Retinal pigment epithelial cell (primary cell): ENCODE measurements around a stretch of chr2.

- RRBS: no CpG with 5 or more reads among the region's 13 CpGs
These were observed 142.8 kb upstream of the ALKAL2 start for GRCh38 chr2:430578-431114.

DNA sequence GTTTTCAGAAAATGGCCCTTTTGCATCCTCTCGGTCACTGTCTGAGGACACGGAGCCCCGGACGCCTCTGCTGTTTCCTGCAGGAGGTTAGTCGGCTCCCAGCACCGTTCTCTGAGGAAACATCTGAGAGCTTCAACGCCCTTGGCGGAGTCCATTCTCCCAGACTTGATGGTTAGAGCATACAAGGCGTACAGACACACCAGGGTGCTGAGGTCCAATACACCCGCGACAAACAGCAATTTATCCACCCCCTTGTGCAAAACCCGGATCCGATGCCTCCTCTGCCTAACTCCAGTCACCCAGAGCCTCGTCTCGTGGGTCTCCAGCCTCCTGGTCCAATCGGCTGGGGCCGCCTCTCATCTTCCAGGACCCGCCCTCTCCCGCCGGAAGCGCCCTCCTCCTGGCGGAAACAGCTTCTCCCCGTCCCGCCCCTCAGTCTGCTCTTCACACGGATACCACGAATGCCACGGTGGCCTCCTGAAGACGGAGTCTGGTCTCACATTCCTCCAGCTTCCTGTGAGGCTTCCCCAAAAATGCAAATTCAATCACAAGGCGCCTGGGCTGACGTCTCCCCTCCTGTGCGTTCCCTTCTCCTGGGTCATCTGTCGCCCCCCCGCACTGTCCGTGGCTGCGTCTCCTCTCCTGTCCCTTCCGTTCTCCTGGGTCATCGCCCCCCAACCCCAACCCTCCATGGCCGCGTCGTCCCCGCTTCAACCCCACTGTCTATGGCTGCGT is 119.3 kb downstream of the TMEM18 start:
- RRBS: no CpG with 5 or more reads among the region's 42 CpGs

- RRBS: no CpG with 5 or more reads among the region's 16 CpGs
These were observed 62.5 kb upstream of the TMEM18 start for GRCh38 chr2:739713-740073.

GRCh38 chr2:1223215-1223772 is 190.0 kb upstream of the TPO start:
- RRBS: no CpG with 5 or more reads among the region's 16 CpGs

GRCh38 chr2:1373506-1374490 is 39.5 kb upstream of the TPO start:
- RRBS: no CpG with 5 or more reads among the region's 28 CpGs

DNA sequence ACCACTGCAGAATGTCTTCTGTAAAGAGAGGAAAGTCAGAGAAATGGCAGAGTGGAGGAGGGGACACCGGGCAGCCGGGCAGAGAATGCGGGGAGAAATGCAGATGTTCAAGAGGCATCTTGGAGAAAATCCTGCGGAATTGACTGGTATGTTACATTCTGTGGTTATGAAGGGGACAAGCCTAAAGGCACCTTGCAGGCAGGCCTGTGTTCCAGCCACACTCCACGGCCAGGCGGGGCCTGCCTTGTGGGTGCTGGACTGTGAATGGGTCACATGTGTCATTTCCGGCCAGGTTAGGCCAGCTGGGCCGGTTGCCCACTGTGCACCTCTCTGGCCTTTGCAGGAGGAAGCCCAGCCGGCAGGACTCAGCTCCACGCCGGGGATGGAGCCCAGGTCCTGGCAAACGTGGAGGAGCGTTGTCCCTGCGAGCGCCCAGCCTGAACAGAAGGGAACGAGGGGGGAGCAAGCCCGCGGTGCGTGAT is 153.0 kb downstream of the PXDN start:
- RRBS: 79% methylated on average over 2 of the region's 19 CpGs

DNA sequence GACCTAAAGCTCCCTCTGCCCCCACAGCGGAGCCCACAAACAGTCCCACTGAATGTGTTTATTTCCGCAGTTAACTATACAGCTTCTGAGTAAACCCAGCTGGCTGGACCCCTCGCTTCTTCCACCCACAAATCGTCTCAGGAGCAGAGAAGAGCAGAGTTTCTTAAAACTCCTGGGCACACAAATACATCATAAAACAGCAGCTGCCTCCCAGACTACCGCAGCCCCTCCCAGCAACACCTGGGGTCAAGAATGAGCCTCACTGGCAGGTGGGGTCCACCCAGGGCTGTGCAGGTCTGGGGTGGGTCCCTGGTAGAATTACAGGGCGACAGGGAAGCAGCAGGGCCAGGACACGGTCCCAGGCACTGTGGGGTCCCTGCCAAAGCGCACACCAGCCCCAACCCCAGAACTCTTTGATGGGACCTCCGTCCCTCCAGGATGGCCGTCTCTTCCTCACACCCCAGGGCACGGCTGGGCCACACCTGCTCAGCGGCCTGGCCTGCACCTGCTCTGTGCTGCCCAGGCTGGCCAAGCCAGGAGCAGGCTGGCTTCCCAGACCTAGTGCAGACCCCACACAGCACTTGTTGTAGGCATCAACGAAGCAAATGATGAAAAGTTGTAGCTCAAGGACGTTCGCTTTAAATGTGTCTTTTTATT is 103.7 kb downstream of the PXDN start:
- RRBS: no CpG with 5 or more reads among the region's 15 CpGs

- RRBS: 2% methylated on average over 23 of the region's 67 CpGs
These were observed 1.5 kb downstream of the PXDN start for GRCh38 chr2:1742568-1743498.

DNA sequence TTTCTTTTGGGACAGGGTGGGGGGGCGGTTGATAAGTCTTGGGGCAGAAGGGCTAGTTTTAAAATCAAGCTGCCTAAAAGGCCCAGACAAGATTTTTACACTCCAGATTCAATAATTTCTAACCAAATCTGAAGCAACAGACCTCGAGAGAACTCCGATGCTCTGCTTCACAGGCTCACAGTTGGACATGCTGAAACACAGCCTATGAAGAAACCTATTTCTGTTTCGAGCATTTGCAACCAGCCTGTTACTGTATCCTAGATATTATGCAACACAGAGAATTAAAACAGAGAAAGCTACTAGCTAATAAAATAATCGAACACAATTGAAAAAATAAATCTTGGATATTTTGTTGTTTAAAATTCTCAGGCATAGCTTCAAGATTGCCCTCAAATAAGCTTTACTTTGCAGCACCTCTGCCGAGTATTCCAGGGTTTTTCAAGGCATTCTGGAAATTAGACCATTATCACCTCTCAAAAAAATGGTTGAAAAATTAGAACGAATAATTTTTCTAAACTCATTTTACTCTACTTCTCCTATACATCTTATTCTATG is 1.4 kb upstream of the MYT1L start:
- RRBS: no CpG with 5 or more reads among the region's 7 CpGs

DNA sequence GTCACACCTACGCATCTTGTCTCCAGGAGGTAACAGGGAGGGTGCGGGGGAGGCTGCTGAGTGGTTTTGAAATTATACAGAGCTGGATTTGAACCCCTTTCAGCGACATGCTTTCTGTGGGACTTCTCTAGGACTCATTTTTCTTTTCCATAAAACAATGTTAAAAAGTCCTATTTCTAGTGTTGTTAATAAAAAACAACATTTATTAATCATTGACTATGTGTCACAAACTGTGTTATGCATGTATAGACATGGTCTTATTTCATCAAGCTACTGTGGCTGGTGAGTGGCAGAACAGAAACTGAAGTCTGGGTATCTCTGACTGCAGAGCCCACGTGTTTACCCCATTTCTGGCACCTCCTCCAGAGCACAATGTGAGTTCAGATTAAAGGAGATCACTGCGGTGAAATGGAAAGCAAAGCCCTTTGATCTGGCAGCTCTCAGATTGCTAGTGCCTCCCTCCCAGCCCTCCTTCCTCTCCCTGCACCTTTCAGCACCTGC is 315.4 kb upstream of the MYT1L start:
- RRBS: no CpG with 5 or more reads among the region's 5 CpGs

- RRBS: no CpG with 5 or more reads among the region's 14 CpGs
These were observed 135.1 kb downstream of the EIPR1 start for GRCh38 chr2:3242398-3243018.

DNA sequence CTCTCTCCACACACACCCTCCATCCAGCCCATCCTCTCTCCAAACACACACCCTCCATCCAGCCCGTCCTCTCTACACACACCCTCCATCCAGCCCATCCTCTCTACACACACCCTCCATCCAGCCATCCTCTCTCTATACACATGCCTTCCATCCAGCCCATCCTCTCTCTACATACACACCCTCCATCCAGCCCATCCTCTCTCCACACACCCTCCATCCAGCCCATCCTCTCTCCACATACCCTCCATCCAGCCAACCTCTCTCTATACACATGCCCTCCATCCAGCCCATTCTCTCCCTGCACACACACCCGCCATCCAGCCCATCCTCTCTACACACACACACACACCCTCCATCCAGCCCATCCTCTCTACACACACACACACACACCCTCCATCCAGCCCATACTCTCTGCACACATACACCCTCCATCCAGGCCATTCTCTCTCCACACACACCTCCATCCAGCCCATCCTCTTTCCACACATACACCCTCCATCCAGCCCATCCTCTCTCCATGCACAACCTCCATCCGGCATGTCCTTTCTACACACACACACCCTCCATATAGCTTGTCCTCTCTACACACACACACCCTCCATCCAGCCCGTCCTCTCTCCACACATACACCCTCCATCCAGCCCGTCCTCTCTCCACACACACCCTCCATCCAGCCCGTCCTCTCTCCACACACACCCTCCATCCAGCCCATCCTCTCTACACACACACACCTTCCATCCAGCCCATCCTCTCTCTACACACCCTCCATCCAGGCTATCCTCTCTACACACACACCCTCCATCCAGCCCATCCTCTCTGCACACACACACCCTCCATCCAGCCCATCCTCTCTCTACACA is 82.8 kb downstream of the EIPR1 start:
- RRBS: no CpG with 5 or more reads among the region's 6 CpGs

GRCh38 chr2:3469636-3470773 is 49.3 kb downstream of the ADI1 start:
- RRBS: no CpG with 5 or more reads among the region's 32 CpGs

- RRBS: no CpG with 5 or more reads among the region's 7 CpGs
These were observed 17.9 kb upstream of the ADI1 start for GRCh38 chr2:3537169-3537622.

- RRBS: 97% methylated on average over 3 of the region's 22 CpGs
These were observed 2.4 kb downstream of the COLEC11 start for GRCh38 chr2:3597000-3597977.

GRCh38 chr2:3620708-3621279 is 25.9 kb downstream of the COLEC11 start:
- RRBS: no CpG with 5 or more reads among the region's 6 CpGs

DNA sequence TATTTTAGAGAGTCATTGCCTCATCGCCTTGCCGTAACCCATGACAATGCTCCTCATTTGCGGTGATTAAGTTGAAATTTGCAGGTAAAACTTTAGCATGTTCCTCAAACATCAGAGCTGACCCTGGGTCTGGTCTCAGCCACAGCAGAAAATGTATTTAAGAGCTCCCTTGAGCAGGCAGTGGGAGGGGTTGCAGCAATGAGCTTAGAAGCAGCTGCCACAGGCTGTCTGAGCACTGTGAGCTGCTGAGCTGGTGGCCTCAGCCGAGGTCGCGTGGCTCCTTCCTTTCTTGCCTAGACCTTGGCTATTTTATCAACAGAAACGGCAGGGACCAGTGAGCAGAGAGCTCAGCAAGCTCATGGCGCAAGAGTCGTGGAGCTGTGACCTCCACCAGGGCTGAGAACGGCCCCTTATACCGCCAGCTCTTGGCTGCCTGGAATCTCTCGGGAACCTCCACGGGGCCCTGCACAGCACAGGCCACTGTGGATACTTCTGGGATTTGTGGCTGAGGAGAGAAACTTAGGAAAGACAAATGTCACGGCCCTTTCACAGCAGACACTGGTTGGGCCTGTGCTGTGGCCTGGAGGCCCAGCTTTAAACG is 1.4 kb downstream of the ALLC start:
- RRBS: no CpG with 5 or more reads among the region's 15 CpGs

- RRBS: no CpG with 5 or more reads among the region's 10 CpGs
These were observed 35.8 kb downstream of the DCDC2C start for GRCh38 chr2:3739202-3739542.

DNA sequence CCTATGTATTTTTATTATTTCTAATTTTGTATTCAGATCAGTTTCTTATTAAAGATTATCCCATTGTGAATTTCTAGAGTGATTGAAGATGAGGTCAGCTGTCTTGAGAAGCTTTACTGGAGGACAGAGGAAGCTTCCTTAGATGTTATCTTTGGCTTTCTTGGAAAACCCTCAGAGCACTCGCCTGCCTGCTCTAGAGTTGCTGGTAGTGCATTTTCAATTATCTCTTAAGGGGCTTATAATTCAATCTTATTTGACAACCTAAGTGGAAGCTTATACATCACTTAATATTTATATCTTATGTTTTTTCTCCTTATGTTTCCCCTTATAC is 429.5 kb downstream of the DCDC2C start:
- RRBS: no CpG with 5 or more reads among the region's 1 CpG